Skeletal muscle satellite cell (primary cell): ENCODE measurements around the genes CDK14, GATAD1 and HEPACAM2.

DNA sequence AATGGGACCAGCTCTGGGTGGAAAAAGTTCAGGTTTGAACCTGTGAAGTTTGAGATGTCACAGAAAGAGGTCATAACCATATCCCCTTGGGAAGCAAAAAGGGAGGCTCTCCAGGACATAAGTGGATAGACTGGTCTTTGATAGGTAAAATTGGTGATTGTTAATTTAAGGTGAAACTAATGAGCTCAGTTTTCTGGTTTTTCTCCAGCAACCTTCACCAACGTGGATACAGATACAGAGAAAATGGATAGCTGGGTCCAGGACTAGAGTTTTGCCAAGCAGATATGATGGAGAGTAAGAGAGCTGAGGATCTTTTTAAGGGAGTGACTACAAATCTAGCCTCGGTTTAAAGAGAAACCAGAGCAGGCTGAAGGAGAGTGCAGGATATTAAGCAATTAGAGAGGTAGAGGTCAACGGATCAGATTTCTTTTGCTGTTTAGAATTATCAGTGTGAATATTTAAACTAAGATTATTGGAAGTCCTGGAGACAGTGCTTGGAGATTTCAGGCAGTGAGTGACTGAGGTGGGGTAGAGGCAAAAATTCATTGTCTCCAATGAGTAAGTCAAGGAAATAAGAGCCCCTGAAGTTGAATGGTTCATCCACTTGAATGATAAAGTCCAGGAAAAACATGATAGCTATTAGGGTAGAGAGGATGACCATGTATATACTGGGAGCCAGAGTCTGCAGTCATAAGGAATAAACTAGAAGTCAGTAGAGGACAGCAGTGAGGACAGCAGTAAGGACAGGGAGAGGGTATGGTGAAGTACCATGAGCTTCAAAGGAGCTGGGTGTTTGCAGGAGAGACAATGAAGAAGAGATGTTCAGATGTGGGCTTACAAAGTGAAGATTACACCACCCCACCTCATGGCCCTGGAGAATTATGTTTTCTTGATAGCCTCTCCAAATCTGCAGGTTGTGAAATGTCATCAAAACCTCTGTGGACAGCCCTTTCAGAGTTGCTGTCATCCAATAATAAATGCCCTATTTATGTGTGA, 3.1 kb downstream of the STEAP2 start:
- CAGE, long polyA plus RNA, result no peak

DNA sequence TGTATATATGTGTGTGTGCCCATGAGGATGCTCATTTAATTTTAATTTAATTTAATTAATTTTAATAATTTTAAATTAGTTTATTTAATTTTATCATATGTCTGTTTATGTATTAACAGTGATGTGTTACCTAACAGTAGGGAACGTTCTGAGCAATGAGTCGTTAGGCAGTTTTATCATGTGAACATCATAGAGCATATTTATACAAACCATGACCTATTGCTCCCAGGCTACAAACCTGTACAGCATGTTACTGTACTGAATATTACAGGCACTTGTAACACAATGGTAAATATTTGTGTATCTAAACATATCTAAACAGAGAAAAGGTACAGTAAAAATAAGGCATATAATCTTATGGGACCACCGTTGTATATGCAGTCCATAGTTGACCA, 13.7 kb upstream of the CFAP69 start:
- CAGE, long polyA plus RNA, result no peak

GRCh38 chr7:90269433-90270084, 24.6 kb downstream of the CFAP69 start:
- CAGE, long polyA plus RNA, result no peak

GRCh38 chr7:90595519-90596734, at the start of gene CDK14:
Gene CDK14, plus strand, starts transcription at chr7:90596321.
- CAGE, long polyA plus RNA, result no peak

DNA sequence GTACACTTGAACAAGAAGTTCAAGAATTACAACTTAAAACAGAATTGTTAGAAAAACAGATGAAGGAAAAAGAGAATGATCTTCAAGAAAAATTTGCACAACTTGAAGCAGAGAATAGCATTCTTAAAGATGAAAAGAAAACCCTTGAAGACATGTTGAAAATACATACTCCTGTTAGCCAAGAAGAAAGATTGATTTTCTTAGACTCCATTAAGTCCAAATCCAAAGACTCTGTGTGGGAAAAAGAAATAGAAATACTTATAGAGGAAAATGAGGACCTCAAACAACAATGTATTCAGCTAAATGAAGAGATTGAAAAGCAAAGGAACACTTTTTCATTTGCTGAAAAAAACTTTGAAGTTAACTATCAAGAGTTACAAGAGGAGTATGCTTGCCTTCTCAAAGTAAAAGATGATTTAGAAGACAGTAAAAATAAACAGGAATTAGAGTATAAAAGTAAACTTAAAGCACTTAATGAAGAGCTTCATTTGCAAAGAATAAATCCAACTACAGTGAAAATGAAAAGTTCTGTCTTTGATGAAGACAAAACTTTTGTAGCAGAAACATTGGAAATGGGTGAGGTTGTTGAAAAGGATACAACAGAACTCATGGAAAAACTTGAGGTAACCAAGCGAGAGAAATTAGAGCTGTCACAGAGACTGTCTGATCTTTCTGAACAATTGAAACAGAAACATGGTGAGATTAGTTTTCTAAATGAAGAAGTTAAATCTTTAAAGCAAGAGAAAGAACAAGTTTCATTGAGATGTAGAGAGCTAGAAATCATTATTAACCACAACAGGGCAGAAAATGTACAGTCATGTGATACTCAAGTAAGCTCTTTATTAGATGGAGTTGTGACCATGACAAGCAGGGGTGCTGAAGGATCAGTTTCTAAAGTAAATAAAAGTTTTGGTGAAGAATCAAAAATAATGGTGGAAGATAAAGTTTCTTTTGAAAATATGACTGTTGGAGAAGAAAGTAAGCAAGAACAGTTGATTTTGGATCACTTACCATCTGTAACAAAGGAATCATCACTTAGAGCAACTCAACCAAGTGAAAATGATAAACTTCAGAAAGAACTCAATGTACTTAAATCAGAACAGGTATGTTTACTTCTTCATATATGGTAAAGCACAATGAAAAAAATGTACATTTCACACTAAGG, 61.9 kb downstream of the AKAP9 start:
- CAGE, long polyA plus RNA, result no peak

- CAGE, long polyA plus RNA, result no peak
Observed at GRCh38 chr7:92006388-92007116, 65.9 kb downstream of the AKAP9 start.

- CAGE, long polyA plus RNA, result no peak
Observed at GRCh38 chr7:92364505-92365525, 82.5 kb upstream of the GATAD1 start.

- CAGE, long polyA plus RNA, result no peak
Observed at GRCh38 chr7:92377660-92378896, 69.2 kb upstream of the GATAD1 start.

GRCh38 chr7:92447027-92447858, at the start of gene GATAD1:
Gene GATAD1, plus strand, starts transcription at chr7:92447482.
- CAGE, long polyA plus RNA, result no peak

- CAGE, long polyA plus RNA, result no peak
Observed at GRCh38 chr7:92460829-92461314, 13.6 kb downstream of the GATAD1 start.

DNA sequence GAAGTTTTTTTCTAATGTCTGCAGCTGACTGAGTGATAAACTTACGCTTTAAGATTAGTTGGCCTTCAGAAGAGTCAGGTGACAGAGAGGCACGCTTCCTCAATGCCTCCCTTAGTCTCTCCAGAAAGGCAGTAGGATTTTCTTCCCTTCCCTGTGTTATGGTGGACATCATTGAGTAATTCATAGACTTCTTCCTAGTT, 3.6 kb downstream of the ERVW-1 start:
- CAGE, long polyA plus RNA, result no peak

DNA sequence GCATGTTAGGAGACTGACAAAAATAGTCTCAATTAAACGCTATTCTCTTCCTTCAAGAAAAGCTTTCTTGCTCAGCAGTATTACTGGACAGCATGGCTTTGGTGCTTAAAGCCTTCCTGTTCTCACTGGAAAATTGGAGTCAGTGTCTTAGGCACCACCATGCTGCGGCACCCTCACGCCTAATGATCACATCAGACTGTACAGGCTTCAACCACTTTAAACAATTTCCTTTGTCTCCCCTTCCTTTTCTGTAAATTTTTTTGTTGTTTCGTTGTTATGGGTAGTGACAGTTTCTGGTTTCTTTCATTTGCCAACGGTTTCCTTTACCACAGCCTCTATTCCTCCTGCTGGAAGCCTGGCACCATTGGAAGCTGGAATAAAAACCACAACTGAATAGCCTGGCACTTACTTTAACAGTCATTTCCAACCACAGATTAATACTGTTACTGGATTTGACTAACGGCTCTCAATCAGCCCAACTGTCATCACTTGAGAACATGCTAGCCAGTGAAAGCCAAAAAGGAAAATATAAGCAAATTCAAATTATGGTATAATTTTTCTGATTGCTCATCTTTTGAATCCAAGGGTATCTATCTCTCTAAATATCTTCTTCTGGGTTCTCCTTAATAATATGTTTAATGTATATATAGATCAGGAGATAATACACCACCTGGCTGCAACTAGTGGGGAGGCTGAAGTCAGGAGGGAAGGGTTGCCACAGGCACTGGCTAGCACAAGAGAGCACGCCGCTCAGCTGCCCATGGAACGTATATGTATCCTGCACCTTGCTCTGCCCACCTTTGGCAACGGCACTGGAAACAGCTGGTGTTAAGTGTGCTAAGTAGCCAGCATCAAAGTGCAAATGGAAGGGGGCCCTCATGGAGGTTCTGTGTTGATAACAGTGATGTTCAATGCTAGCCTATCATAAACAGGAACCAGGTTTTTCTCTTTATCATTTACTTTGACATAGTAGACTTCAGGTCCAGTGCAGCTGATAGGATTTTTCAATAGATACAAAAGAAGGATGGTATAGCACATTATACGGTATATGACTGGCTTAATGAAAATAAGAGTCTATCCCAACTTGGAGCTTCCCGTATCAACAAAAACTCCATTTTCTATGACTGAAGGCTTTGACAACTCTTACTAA, 49.6 kb upstream of the FAM133B start:
- CAGE, long polyA plus RNA, result no peak

DNA sequence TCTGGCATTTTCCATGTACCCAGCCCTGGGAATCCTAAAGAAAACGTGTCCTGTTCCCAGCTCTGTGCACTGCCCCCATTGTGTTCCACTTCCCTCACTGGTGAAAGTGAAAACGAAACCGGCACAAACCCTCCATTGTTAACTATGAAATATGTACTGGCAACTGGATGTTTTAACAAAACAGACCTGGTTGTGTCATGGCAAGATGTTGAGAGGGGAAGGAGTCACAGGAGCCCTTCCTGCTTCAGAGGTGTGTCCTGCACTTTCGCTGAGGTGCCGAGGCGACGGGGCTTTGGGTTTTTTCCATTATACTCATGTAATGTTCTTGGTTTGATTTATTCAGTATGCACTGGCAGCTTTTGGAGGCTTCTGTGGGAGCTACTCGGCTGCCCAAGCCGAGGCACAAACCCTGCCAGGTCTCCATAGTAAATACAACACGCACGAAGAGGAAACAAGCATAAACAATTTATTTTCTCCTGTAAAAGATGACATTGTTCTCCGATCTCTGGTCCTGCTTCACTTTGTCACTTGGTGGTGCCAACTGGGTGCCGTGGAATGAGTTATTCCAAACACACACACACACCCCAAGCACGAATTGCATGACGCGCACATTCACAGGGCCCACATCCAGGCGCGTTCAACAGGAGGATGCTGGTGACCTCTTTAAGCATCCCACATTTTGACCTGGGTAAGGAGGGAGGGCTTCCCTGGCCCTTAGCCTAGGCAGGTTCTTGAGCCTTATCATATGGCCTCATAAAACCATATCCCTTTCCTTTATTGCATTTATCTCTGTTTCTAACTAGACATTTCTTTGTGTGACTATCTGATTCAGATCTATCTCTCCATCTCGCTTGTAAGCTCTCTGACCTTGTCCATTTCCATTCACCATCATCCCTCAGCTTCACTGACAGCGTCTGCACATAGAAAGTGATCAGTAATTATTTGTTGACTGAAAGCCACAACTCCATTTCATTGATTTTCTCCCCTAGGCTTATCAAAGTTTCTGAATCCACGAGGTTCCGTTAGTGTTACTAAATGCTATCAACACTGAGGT, 118.0 kb downstream of the CDK6 start:
- CAGE, long polyA plus RNA, result no peak

DNA sequence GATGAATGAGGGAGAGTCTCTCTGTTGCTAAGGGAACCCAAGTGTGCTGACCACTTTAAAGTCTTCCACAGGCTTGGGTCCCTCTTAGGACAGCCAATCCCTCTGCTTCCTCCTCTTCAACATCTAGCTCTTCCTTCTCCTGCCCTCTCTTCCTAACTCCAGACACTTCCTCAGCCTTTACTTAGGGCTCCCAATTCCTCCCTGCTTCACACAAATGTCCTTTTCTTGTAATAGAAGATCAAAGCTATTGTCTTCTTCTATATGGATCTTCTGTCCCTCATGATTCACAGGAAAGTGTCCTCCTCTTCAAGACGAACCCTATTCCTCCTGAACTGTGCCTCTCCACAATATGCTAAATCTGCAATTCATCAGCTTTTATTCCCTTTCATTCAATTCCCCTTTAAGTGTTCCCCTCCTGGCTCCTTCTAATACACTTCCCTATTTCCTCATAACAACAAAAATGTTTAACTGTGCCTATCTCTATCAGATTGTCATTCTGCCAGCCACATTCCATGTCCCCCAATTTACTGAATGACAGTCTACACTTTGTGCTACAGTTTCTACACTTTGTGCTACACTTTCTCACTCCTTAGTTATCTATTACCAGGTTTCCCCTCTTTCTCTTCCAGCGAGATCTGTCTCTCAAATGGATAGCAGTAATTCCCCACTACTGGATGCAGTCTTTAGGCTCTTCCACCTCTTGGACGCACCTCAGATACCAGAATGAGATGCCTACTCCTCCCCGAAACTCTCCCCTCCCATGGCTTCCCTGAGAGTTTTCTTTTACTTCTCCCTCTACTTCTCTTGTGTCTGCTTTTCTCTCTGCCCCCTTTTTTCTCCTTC, 37.5 kb downstream of the CDK6 start:
- CAGE, long polyA plus RNA, result no peak

DNA sequence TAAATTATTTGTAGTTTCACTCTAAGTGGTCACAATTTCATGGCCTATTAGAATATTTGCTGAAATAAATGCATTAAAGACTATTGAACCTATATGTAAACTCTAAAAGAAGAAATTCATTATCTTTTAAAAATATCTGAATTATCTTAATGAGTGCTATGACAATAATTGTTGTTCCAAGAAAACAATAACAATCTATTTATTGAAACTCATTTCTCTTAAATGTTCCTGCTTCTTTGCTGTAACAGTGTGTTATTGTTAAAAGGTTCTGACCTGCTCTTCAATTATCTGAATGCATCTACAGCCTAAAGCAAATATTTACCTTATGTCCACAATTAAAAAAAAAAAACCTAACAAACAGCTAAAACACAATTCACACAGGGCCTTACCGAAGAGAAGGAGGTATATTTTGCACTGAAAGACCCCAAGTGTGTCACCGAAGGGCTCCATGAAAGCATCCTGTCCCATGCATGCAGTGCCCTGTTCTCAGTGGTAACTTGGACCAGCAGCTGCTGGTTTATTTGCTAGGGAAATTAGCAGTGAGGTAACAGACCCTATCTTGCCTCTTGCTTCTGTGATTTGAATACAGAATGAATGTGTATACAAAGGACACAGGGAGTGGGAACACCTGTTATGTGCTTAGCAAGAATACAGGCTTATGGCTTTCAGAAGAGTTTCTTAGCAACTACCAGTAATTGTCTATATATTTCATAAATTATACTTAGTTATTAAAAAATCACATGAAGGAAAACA, at the start of gene HEPACAM2:
HEPACAM2 (minus strand) TSS at position 491 of the 753 bp plus-strand sequence.
- CAGE, long polyA plus RNA, result no peak

DNA sequence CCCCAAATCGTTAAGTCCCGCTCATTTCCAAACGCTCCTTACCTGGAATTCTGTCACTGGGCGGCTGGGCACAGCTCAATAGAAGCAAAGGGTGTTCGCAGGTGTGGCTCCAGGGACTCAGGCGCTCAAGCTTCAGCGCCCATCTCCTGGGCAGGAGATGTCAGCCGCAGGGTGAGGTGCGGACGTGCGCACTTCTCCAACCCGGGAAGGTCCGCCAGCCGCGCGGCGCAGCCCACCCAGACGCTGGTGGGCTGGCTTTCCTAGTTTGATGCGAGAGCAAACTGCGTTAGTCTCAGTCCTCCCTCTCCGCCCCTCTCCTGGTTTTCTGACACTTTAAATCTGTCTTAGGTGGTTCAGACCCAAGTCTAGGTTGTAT, 289 bp downstream of the CALCR start:
- CAGE, long polyA plus RNA, result no peak

- CAGE, long polyA plus RNA, result no peak
Observed at GRCh38 chr7:93922851-93923914, 1.6 kb downstream of the GNG11 start.

DNA sequence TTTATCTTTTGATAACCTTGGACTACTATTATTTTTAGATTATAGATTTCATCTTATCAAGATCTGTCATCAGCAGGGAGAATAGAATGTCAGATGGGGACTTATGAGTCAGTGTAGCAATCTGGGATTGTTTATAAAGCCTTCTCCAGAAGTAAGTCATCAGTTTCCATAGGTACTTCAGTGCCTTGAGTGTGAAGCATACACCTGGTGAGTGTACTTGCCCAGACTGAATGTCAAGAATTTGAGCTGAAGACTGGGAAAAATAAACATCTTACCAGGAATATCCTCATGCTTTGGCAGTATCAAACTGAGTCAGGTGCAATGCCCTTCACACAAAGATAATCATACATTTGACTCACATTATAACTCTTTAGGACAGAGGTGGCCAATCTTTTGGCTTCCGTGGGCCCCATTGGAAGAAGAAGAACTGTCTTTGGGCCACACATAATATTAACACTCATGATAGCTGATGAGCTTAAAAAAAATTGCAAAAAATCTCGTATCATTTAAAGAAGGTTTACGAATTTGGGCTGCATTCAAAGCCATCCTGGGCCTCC, 2.2 kb downstream of the CASD1 start:
- CAGE, long polyA plus RNA, result no peak

DNA sequence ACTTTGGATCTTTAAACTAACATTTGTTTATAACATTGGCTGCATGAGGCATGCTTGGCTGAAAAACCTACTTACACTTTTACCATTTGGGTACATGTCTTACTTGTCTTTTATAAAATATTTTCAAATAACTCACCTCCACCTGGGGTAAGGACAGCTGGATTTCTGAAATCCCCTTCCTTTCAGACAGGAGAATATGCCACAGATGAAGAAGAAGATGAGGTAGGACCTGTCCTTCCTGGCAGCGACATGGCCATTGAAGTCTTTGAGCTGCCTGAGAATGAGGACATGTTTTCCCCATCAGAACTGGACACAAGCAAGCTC, 98.6 kb downstream of the PON1 start:
- CAGE, long polyA plus RNA, result no peak

- CAGE, long polyA plus RNA, result no peak
Observed at GRCh38 chr7:95323756-95324069, 619 bp downstream of the PON1 start.